Measurements from ENCODE around the gene COLEC12.

DNA sequence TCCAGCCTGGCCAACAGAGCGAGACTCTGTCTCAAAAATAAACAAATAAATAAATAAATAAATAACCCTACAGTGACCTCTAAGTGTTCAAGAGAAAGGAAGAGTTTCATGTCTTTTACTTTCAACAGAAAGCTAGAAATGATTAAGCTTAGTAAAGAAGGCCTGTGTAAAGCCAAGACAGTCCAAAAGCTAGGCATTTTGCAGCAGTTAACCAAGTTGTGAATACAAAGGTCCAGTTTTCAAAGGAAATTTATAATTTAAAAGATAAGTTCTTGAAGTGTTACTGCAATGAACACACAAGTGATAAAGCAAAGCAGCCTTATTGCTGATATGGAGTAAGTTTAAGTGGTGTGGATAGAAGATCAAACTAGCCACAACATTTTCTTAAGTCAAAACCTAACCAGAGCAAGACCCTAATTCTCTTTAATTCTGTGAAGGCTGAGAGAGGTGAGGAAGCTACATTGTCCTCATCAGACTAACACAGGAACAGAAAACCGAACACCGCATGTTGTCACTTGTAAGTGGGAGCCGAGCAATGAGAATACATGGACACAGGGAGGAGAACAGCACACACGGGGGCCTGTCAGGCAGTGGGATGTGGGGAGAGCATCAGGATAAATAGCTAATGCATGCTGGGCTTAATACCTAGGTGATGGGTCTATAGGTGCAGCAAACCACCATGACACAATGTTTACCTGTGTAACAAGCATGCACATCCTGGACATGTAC, 12.1 kb downstream of the USP14 start:
- RRBS = no CpG with 5 or more reads among the region's 5 CpGs

GRCh38 chr18:500305-501062, at the start of gene COLEC12:
COLEC12 (minus strand) TSS chr18:500701.
- RRBS = 52% methylated on average over 43 of the region's 111 CpGs

DNA sequence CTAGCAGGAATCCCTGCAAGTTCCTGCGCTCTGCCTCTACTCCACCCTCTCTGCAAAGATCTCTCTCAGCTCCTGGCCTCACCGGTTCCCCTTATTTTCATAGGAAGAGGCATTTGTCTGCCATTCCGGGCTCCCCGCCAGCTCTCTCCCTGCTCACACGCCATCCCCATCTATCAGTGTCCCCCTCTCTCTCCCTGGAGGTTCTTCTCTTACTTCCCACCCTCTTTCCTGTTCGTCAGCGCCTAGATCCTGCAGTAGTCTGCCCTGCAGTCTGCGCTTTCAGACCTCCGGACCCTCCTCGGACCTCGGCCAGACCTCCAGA, 13.7 kb upstream of the COLEC12 start:
- RRBS = 98% methylated on average over 3 of the region's 11 CpGs

DNA sequence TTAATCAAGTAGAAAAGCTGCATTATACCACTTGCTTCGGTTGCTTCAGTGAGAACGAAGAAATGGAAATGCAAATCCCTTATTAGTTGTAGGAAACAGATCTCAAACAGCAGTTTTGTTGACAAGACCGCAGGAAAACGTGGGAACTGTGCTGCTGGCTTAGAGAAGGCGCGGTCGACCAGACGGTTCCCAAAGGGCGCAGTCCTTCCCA, 315 bp upstream of the TYMS start:
- RRBS = no CpG with 5 or more reads among the region's 9 CpGs

- RRBS = no CpG with 5 or more reads among the region's 5 CpGs
Observed at GRCh38 chr18:659517-659803, 2.0 kb downstream of the TYMS start.

DNA sequence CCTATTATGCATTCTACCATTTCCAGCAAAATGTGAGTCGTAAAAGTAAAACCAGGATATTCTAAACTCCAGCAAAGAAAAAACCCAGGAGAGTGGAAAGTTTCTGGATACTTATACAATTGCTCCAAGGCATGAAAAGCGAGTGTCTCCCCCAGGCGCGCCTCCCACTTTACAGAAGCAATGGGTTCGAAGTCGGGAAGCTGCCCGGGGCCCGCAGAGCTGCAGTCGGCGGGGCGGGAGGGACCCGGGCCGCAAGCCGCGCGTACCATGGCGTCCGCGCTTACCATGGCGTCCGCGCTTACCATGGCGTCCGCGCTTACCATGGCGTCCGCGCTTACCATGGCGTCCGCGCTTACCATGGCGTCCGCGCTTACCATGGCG, 346 bp downstream of the ENOSF1 start:
- RRBS = under 1% methylated on average over 6 of the region's 35 CpGs

DNA sequence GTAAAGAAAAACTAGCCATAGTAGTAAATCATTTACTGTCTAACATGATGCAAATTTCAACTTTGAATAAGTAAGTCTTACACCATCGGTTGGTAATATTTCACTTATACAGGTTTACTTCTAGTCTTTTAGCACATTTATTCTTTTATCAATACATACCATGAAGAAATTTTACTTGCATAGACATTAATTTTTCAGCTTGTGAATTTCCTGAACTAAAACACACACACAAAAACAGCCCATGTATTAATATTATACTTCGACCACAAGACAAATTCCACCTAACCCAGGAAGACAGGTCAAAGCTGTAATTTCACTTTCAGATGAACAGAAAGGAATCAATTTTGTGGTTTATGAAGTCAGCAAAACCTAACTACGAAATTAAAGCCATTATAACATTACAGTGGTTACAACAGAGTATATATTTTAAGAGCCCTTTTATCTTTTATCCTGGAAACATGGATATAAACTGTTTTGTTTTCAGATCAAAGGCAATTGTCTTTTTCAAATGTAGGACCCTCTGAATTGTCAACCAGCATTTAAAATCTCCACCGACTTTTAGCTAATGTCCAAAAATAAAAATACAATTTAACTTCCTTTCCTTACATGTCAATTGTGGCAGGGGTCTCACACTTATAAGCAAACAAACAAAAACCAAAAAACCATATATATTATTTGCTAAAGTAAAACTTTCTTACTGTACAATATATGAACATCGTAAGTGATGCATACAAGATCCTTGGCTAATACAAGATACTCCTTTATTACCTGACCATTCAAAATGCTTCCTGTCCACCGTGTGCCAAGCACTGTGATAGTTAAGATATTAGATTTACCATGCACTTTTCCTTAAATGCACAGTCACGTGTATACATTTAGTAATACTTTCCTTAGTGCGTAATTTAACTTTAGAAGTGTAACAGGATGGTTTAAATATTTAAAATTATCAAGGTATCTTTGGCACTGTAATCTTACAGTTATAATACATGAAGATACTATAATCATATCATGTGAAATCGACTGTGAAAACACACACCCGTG, 1.6 kb downstream of the YES1 start:
- RRBS = no CpG with 5 or more reads among the region's 10 CpGs

DNA sequence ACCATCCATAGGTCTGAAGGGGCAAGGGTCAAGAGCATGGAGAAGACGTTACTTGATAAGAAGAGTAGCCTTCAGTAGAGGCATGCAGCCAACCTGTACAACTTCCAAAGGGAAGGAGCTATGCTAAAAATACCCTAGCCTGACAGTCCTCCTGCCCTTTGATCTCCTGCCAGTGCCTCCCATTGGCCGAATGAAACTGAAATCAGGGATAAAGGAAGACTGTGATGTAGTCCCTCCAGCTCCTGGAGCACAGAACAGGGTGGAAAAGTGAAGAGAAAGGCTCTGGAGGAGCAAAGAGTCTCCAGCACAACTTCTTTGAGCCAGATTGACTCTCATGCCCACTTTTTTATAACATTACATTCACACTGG, 487.4 kb downstream of the ADCYAP1 start:
- RRBS = no CpG with 5 or more reads among the region's 2 CpGs

DNA sequence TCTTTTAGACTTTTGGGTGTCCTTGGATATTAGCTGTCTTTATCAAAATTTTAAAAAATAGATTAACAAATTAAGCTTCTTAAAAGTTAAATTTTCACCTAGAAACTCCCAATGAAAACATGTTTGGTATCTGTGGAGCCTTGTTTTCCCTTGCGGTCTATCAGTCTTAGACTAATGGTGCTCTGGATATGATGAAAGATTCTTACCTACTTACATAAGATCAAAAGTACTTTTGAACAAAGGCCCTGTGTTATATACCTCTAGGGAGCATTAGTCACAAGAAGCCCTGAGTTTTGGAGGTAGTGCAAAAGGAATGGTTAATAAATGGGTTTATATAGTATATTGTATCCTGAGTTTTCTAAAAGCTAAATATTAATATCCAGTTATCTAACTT, 18.0 kb downstream of the NDC80 start:
- RRBS = no CpG with 5 or more reads among the region's 1 CpG

DNA sequence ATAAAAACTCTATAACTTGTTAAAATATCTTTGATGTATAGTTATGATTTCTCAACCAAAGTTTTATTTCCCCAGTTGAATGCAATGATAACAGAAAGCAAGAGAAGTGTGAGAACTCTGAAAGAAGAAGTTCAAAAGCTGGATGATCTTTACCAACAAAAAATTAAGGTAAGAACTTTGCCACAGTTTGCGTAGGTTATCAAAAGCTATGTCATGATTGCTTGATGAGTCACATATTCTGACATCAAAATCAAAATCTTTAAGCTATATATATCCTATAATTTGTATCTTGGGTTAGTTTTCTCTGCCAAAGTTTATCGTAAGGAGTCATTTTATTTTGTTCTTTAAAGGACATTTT, 35.0 kb downstream of the NDC80 start:
- RRBS = no CpG with 5 or more reads among the region's 2 CpGs

- RRBS = no CpG with 5 or more reads among the region's 9 CpGs
Observed at GRCh38 chr18:2637395-2637806, 18.1 kb upstream of the SMCHD1 start.

DNA sequence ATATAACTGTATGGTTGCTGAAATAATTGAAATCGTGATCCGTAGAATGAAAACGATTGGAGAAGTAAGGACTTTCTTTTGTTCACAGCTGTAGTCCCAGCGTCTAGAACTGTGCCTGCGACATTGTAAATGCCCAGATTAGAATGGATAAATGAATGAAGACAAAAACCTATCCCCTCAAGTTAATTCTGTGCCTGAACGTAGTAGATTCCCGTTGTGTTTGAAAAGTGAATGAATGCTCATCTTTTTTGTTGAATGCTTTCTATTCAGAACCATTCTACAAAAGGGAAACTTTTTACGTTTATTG, 1.6 kb downstream of the SMCHD1 start:
- RRBS = no CpG with 5 or more reads among the region's 8 CpGs

DNA sequence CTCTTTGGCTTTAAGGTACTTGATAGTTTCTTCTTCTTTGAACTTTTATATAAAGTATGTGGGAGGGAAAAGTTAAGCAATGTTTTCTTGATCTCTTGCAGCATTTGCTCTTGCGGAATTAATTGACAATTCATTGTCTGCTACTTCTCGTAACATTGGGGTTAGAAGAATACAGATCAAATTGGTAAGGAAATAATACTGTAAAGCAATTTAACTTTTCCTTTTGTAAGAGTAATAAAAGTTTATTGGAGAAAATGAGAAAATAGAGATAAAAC, 17.6 kb downstream of the SMCHD1 start:
- RRBS = no CpG with 5 or more reads among the region's 2 CpGs

DNA sequence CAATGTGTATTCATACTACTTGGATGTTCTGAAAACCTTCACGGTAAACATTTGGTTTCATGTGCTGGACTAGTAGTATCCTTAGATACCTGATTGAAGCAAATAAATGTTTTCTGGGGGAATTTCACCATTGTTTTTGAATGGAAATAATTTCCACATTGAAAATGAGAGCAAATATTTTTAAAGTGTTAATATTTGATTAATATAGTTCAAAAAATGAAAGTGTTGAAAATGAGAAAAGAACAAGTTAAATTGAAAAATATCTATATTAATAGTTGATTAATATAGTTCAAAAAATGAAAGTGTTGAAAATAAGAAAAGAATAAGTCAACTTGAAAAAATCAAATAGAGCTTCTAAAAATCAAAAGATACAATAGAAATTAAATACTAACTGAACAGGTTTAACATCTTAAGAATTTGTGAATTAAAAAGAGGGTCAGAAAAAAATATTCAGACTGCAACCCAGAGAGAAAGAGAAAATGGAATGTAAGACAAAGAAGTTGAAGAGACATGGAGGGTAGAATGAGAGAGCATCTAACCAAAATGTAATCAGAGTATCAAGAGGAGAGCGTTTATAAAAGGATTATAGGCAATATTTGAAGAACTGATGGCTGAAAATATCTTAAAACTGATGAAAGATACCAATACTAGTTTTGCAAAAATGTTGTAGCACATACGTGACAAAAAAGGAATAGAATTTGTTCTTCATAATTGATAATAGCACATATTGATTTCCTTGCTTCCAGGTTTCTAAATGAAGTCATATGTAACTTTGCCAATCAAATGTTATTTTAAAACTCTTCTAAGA, 65.3 kb upstream of the EMILIN2 start:
- RRBS = no CpG with 5 or more reads among the region's 3 CpGs

DNA sequence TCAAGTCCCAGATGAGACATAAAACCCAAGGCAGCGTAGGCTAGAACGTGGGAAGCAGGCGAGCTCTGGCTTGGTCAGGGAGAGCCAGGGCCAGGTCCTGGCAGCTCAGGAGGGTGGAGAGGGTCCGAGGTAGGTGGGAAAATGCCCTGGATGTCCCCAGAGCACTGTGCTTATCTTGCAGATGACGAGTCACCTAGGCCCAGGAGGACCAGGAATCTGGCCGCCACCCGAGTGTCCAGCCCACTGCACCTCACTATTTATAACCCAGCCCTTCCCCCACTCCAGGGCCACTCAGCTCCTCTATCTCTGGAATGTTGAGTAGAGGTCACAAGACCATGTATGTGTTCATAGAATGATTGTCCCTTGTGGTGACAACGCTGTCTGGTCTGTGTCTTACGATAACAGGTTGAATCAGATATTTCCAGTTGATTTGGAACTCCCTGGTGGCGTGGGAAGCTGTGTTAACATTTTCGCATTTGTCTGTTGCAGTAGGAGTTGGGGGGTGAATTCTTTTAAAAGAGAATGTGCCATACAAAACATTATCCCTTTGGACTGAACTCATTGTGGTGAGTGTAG, 47.4 kb downstream of the EMILIN2 start:
- RRBS = no CpG with 5 or more reads among the region's 11 CpGs

GRCh38 chr18:2964277-2965010, 48.5 kb downstream of the LPIN2 start:
- RRBS = no CpG with 5 or more reads among the region's 9 CpGs

DNA sequence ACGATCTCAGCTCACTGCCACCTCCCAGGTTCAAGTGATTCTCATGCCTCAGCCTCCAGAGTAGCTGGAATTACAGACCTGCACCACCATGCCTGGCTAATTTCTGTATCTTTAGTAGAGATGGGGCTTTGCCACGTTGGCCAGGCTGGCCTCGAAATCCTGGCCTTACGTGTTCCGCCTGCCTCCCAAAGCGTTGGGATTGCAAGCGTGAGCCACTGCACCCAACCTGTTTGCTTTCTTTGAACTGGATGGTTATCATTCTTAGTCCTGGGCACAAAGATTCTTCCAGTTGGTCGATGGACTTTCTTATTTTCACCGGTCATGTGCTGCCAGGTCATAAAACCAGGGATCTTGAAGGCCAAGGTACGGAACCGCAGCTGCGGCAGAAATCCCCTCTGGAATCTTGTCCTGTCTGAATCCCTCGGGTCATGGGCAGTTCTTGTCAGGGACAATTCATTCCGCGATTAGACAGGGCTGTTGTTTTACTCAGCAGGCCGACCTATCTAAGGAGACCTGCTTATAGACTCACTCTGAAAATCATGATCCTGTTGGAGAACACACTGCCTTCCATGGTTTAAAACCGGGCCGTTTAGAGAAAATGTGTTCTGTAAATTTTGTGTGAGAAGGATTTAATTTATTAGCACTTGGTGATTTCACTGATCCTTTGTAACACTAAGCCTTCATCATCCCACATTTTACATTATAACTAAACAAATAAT, 13.8 kb upstream of the LPIN2 start:
- RRBS = no CpG with 5 or more reads among the region's 18 CpGs

DNA sequence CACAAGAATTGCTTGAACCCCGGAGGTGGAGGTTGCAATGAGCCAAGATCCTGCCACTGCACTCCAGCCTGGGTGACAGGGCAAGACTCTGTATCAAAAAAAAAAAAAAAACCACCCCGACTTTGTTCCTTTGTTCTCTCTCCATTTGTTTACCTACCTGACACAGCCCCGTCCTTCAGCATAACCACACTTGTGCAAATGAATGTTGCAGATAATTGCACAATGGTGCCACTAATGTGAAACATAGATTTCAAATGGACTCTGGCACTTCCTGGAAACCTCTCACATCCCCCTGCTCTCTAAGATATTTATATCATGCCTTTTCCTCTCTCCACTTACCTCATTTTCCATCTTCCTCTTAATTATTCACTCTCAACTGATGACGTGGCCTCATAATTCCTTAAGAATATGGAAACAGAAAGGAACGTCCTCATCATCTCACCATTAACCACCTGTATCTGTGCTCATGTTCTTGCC, 39.1 kb upstream of the LPIN2 start:
- RRBS = no CpG with 5 or more reads among the region's 5 CpGs

- RRBS = no CpG with 5 or more reads among the region's 6 CpGs
Observed at GRCh38 chr18:3230980-3231566, 11.3 kb upstream of the MYOM1 start.

Measured in NB4 (cell line).